Calu3 (cell line): ENCODE measurements around a stretch of chr9.

- PRO-cap: no peak
Measured at GRCh38 chr9:126879435-126880481, 19.3 kb downstream of the ZBTB34 start.

GRCh38 chr9:127090536-127091200, 31.8 kb downstream of the ANGPTL2 start:
- PRO-cap: no peak

DNA sequence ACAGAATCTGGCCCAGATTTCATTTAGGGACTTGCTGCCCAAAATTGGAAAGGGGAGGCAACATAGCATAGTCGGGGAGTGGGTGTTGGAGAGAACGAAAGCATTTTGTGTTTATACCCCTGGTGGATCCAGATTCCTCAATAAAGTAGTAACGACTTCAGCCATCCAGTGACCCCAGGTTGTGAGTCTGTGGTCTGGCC, 13.4 kb upstream of the ANGPTL2 start:
- PRO-cap: no peak

DNA sequence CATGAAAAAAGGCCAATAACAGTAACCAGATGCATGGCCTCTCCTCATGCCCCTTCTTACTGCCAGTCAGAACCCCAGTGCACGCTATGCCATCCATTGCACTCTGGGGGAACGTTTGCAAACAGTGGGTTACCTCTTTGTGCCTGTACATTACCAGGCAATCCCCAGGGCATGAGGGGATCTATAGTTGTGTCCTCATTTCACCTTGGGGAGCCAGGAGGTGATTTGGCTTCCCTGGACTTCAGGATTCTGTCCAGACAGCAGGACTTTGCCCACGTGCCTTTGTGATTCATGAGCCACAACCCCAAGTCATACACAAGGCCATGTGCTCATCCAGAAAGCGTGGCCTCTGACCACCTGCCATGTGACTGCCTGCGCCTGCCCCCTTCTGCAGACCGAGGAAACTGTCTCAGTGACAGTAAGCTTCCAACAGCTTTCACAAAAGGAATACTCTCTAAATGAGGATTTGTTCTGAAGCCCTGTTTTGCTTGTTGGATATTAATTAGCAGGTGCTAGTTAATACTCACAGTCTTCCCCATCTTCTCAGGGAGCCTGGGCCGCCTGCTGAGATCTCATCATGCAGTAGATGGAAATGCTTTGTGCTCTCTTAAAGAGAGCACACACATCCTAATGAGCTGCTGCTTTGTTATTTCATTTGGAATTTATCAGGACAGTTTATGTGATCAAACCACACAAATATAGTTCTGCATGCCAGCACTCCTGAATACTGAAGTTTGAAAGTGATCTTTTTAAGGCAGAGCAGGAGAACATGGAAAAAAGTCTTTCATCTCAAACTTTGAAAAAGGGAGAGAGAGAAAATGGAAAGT, 36.9 kb upstream of the ANGPTL2 start:
- PRO-cap: no peak

DNA sequence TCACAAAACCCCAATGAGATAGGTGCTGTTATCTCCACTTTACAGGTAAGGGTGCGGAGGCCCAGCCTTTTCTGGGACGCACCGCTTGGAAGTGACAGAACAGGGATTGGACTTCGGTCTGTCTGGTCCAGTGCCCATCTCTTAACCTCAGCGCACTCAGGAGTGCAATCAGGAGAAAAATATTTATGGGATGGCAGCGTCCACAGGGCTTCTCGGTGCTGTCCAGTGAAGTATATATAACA, 18.9 kb upstream of the GARNL3 start:
- PRO-cap: no peak

DNA sequence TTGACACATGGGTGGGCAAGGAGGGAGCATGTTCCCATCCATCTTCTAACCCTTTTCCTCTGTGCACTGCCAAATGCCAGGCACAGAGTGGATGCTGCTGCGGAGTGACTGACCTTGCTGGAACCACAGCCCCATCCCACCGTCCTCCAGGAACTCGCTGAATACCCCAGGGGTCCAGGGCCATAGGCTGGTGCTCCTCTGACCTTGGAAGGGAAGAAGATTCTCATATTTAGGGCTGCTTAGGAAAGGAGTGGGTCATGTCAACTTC, 7.9 kb downstream of the NIBAN2 start:
- PRO-cap: no peak

- PRO-cap: no peak
Measured at GRCh38 chr9:127566192-127566888, 2.5 kb downstream of the NIBAN2 start.

DNA sequence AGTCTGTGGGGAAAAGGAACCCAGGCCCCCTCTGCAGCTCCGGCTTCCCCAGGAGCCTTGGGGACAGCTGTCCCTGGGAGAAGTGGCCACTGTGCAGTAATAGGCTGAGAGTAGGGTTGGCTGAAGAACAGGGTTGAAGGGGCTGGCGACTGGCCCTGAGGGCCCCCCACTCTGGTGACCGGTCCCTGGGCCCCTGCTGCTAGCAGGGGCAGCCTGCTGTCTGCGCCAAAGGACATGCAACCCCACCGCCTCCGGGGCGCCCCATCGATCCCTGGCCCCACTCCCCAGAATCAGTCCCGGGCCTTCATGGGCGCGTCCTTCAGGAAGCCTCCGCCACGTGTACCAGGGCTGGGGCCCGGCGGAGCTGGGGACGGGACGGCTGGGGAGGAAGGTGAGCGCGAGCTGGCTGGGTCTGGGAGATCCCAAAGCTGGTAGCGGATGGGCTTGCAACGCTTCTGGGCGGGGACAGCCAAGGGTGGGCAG, 816 bp downstream of the NIBAN2 start:
- PRO-cap: no peak

DNA sequence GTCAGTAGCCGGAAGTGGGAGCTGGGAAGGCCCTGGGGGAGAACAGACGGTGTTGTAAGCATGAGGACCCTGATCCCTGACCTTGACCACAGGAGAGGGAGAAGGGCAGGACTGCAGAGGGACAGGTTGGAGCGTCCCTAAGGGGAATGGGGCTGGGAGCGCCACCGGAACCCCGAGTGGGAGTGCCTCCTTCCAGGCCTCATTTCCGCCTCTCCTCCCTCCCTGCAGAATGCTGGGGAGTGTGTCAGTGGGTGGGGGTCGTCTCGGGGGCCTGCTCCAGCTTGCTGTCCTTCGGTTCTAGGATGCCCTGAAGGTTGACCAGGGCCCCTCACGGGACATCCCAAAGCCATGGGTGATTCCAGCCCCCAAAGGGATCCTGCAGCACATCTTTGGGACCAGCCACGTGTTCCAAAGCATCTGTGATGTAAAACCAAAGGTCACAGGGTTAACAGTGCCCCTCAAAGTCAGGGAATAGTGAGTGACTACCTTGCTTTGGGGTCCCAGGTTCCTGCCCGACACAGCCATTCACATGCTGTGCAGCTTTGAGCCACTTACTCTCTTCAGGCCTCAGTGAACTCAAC, 754 bp downstream of the TTC16 start:
- PRO-cap: no peak

DNA sequence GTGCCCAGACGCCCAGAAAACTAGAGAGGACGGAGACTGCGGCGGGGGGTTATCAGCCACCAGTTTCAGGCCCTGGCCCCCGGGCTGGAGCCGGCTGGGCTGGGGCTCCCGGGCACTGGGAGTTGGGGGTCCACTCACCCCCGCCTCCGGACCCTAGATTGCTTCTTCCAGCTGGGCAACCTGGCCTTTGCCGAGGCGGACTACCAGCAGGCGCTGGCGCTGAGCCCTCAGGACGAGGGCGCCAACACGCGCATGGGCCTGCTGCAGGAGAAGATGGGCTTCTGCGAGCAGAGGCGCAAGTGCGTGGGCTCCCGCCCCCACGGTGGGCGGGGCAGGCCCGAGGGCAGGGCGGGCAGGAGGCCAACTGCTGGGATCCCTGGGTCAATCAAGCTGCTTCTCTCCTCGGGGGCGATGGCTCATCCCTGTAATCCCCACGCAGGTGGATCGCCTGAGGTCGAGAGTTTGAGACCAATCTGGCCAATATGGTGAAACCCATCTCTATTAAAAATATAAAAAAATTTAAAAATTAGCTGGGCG, 8.8 kb downstream of the TTC16 start:
- PRO-cap: no peak

DNA sequence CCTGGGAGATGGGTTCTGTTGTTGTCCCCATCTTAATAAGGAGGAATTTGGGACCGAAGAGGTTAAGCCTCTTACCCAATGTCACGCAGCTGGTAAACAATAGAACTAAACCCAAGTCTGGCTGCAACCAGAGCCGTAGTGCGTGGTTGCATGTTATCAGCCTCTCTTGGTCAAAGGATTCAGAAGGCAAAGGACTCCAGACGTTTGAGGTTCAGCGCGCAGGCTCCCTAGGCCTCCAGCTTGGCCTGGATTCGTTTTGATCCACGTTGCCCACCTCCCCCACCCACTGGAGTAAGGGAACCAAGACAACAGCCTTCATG, 762 bp upstream of the TOR2A start:
- PRO-cap: no peak

DNA sequence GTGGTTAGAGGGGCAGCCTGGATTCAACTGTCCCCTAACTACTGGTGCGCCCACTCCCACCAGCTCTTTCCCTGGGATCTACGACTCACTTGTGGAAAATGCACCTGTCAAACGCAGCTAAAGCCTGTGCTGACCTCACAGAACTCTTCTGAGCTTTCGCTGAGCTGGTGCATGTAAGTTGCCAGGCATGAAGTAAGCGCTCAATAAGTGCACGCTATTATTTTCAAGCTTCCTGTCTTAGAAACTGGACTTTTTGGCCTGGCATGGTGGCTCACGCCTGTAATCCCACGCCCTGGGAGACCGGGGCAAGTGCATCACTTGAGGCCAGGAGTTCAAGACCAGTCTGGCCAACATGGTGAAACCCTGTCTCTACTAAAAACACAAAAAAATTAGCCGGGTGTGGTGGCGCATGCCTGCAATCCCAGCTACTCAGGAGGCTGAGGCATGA, 20.7 kb upstream of the TOR2A start:
- PRO-cap: no peak

DNA sequence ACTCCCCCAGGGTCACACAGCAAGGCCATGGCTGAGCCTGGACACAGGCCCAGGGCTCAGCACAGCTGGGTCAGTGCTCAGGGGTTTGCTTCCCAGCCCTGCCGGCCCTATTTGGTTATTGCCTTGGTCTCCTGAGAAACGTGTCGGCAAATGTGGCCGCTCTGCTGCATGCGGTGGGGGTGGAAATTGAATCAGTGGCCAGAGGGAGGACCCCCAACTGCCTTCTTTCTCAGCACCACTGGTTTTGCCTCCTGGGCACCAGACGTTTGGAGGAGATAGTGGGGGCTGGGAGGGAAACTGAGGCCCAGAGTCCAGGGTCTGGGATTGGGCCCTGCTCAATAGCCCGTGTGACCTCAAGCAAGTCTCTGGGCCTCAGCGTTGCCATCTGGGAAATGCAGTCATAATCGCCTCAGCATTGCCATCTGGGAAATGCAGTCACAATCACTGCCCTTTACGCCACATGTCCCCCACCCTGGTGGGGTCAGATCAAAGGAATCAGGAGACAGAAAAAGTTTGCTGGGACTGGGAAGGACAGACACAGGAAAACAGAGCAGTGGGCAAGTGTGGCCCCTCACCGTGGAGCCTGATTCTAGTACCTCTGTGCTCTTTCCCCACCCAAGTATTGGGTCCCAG, 1.6 kb downstream of the SH2D3C start:
- PRO-cap: no peak

DNA sequence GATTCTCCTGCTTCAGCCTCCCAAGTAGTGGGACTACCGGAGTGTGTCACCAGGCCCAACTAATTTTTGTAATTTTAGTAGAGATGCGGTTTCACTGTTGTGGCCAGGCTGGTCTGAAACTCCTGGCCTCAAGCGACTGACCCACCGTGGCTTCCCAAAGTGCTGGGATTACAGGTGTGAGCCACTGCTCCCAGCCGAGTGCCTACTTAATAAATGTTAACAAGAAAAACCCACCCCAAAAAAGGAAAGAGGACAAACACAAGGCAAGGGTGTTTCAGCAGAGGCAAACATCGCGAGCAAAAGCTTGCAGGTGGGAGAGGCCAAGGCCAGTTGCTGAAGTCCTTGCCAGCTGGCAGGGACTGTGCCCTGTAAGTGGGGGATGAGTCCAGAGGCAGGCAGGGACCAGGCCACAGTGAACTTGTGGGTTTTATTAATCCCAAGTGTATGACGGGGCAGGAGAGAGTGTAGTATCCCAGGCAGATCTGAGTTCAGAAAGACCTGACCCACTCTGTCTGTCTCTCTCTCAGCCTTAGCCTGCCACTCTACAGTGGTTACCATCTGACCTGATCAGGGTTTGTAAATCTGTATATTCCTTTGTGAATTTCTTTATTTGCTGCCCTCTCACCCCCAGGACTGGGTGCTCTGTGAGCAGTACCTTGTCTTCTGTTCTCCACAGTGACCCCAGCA, 6.3 kb upstream of the FPGS start:
- PRO-cap: no peak

GRCh38 chr9:127844739-127845488, 9.5 kb downstream of the ENG start:
- PRO-cap: no peak

- PRO-cap: no peak
Measured at GRCh38 chr9:127959265-127959919, 21.4 kb downstream of the EEIG1 start.

- PRO-cap: no peak
Measured at GRCh38 chr9:127979020-127979866, 1.5 kb downstream of the EEIG1 start.

DNA sequence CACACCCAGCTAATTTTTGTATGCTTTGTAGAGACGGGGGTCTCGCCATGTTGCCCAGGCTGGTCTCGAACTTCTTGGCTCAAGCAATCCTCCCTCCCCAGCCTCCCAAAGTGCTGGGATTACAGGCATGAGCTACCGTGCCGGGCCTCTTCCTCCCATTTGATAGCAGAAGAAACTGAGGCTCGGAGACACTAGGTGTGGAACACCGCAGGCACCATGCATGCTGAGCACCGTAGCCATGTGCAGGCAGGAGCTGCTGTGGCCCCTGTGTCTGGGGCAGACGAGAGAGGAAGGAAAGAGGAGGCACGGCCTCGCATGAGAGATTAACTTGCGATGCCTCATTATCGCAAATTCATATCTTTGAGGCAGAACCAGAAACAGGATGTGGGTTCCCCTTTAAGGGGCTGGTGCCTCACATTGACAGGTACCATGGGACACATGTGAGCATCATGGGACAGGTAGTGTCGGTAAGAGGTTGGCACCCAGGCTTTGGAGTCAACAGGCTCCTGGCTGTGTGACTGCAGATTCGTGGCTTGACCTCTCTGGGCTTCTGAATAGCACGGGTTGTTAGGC, 40.9 kb downstream of the NAIF1 start:
- PRO-cap: no peak

- PRO-cap: no peak
Measured at GRCh38 chr9:128053651-128054103, 13.4 kb downstream of the NAIF1 start.

- PRO-cap: no peak
Measured at GRCh38 chr9:128062059-128062718, 4.9 kb downstream of the NAIF1 start.